Mammary microvascular endothelial cell (primary cell): ENCODE results near the genes ANP32D, C12orf54 and RHEBL1.

- RAMPAGE, long total RNA = no peak
These were observed 41.4 kb downstream of the VDR start for GRCh38 chr12:47863369-47863909.

GRCh38 chr12:47894369-47895134 lies 10.2 kb downstream of the VDR start:
- RAMPAGE, long total RNA = no peak

GRCh38 chr12:47903153-47903565 lies 1.6 kb downstream of the VDR start:
- RAMPAGE, long total RNA = no peak

- RAMPAGE, long total RNA = no peak
These were observed 875 bp downstream of the VDR start for GRCh38 chr12:47903783-47904455.

- RAMPAGE, long total RNA = no peak
These were observed 634 bp upstream of the VDR start for GRCh38 chr12:47905261-47905994.

GRCh38 chr12:47938795-47939677 lies 24.4 kb upstream of the TMEM106C start:
- RAMPAGE, long total RNA = no peak

- RAMPAGE, long total RNA = no peak
These were observed 3.1 kb downstream of the COL2A1 start for GRCh38 chr12:48000927-48001777.

DNA sequence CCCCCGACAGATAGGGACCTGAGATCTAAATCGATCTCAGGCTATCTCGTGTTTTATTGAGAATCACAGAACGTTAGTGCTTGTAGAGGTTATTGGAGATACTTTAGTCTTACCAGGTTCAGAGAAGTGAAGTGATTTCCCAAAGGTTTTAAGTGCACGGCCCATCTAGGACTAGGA lies 473 bp upstream of the SENP1 start:
- RAMPAGE, long total RNA = no peak

- RAMPAGE, long total RNA = no peak
These were observed 45.9 kb upstream of the H1-7 start for GRCh38 chr12:48282961-48283191.

GRCh38 chr12:48351797-48352214 lies 1.1 kb upstream of the ZNF641 start:
- RAMPAGE, long total RNA = no peak

GRCh38 chr12:48472228-48472744 lies at the start of gene ANP32D:
Gene ANP32D, plus strand, starts transcription at chr12:48472559.
- RAMPAGE, long total RNA = no peak

DNA sequence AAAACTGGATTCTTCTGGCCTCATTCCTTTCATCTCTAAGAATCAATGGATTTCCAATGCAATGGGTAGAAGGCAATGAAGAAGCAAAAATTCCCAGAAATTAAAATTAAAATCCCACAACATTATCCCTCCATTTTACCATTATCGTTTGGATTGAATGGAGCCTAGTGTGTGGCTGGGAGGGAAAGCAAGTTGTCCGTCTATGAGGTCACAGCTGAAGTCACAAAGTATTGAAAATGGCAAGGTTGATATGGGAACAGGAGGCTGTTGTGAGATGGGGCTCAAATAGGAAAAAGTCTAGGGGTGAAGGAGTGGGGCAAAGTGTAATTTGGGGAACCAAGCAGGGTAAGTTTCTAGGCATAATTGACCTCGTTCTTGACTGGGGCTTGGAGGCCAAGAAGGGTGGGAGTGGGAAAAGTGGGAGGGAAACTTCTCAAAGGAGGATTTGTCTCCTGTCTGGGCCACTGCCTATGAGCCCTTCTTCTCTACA lies at the start of gene C12orf54:
C12orf54 (plus strand) TSS at position 267 of the 490 bp plus-strand sequence.
- RAMPAGE, long total RNA = no peak

DNA sequence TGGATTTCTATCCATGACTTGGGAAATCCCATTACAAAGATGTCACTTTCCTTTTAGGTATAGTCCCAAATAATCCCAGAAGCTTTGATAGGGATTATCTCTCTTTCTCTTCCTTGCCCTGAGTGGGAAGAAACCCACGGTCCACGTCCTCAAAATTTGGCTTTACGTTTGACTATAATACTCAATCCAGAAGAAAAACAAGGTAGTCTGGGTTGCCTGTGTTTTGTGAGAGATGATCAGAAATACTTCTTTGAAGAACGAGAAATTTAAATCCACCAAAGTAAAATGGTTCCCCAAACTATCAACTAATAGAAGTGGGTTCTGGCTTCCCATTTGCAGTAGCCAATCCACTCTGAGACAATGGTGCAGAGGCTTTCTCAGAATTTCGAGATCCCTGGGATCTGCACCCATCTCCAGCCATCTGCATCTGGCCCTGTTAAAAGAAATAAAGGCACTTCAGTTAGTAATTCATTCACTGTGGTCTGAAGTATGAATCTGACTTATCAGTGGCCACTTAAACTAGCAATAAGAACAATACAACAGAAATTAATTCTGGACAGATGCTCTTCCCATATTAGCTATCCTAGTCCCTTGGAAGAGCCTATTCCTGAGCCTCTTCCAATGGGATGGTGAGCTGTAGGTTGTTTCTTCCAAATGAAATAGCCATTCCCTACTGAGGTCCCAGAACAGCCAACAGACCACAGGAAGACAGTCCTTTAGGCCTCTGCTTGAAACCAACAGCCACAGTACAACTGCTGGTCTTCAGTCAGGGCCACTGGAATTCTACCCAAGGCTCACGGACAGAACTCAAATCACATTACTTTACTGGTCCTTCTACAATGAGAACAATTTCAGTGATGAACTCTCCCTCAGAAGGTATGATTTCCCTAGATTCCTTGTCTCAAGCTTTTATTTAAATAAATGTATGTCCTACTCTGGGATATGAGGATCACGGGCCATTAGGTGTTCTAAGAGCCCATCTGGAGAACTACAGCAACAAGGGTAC lies 28.0 kb downstream of the KANSL2 start:
- RAMPAGE, long total RNA = no peak

- RAMPAGE, long total RNA = no peak
These were observed 17.3 kb downstream of the ADCY6 start for GRCh38 chr12:48771456-48772213.

DNA sequence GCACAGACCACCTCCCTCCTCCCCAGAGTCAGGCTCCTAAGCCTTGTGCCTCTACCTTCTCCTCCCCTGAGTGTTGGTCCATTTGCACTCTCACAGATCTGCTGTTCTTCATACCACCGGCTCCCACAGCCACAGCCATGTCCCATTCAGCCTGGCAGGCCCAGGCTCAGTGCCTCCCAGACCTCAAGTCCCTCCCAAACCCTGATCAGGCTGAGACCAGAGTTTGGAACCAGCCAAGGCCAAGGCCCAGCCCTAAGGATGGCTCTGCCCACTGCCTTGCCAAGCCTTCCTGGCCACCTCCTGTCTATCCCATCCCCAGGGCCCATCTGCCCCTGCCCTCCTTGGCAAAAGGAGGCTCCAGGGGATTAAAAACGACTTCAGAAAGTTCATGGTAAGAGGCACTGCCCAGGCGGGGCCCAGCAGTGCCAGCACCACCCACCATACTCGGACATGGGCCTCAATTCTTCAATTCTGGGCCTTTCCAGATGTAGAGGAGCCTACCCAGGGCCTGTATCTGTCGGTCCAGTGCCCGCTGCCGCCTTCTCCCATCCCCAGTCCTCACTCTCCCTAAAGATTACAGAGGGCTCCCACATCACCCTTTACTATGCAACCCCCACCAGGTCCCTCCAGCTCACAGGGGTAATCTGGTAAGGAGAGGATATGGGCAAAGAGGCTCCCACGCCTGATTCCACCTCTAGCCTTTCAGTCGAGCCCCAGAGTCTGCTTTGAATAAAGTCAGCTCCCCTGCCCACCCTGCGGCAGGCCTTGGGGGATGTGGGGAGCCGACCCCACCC lies 1.0 kb downstream of the ADCY6 start:
- RAMPAGE, long total RNA = no peak

GRCh38 chr12:48995199-48996271 lies 3.6 kb downstream of the DDN start:
- RAMPAGE, long total RNA = no peak

GRCh38 chr12:49055801-49056465 lies 4.7 kb downstream of the KMT2D start:
- RAMPAGE, long total RNA = no peak

GRCh38 chr12:49069425-49070559 lies at the start of gene RHEBL1:
Gene RHEBL1, minus strand, starts transcription at chr12:49069979.
- RAMPAGE, long total RNA = start-site peak on the minus strand at chr12:49069902-49070003, 48 and 33 reads in 2 replicates

DNA sequence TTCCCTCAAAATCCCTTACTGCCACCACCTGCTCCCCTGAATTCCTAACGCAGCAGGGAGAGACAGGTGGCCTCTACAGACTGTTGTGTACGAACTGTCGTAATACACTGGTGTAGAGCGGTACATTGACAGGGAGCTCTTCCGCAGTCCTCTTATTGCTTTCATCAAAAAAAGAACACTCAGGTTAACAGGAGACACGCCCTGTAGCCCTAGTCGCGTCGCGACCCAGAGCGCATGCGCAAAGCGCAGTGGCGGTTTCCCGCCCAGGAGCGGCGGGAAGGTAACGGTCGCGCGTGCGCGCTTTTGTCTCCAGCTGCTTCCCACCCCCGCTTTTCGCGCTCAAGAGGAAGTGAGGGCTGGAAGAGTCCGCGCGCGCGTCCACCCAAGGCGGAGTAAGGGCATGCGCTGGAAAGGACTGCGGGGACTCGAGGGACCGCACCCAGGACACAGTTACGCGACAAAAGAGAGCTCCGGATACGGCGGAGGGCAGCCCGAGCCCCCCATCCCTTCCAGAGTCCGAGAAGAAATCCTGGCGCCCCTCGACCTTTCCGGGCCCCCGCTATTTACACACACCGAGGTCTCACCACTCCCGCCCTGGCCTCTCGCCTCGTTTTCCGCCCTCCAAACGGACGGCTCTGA lies 515 bp downstream of the TUBA1B start:
- RAMPAGE, long total RNA = no peak

GRCh38 chr12:49183081-49183552 lies 5.8 kb downstream of the TUBA1A start:
- RAMPAGE, long total RNA = no peak